Left lung (tissue), 1 donor: ENCODE data around the genes PGS1, DNAH17 and CYTH1.

DNA sequence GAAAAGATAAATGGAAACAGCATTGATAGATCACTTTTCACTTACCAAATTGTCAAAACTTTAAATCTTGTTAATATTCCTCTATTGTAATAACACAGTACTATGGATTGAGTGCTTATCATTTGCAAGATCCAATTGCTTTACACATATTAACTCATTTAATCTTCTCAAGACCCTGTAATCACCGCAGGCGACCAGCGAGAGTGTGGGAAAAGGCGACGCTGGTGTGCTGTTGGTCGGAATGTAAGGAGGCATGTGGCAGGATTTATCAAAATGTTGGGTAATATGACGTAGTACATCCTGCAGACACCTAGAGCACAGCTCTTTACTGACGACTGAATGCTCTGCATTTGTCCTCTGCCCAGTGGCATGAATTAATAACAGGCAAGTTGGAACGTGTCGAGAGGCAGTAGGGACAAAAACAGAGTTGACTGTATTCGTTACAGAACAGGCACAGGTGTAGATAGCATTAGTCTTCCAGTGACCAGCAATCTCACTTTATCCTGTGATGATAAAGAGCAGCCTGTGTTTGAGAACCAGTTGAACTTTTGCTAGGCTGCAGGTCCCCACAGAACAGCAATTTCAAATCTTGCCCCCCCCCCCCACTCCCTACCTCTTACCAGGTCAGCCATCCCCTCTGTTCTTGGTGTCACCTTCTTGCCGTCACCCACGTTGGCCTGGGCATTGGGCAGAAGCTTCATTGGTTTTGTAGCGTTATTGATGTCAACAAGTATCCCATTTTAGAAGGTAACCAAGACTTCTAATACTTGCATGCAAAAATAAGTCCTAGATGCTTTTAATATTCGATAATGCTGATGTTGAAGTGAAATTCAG lies 80.4 kb downstream of the TNRC6C start:
- PRO-cap: no peak

- PRO-cap: no peak
Measured at GRCh38 chr17:78125112-78125654, 3.4 kb downstream of the TMC6 start.

DNA sequence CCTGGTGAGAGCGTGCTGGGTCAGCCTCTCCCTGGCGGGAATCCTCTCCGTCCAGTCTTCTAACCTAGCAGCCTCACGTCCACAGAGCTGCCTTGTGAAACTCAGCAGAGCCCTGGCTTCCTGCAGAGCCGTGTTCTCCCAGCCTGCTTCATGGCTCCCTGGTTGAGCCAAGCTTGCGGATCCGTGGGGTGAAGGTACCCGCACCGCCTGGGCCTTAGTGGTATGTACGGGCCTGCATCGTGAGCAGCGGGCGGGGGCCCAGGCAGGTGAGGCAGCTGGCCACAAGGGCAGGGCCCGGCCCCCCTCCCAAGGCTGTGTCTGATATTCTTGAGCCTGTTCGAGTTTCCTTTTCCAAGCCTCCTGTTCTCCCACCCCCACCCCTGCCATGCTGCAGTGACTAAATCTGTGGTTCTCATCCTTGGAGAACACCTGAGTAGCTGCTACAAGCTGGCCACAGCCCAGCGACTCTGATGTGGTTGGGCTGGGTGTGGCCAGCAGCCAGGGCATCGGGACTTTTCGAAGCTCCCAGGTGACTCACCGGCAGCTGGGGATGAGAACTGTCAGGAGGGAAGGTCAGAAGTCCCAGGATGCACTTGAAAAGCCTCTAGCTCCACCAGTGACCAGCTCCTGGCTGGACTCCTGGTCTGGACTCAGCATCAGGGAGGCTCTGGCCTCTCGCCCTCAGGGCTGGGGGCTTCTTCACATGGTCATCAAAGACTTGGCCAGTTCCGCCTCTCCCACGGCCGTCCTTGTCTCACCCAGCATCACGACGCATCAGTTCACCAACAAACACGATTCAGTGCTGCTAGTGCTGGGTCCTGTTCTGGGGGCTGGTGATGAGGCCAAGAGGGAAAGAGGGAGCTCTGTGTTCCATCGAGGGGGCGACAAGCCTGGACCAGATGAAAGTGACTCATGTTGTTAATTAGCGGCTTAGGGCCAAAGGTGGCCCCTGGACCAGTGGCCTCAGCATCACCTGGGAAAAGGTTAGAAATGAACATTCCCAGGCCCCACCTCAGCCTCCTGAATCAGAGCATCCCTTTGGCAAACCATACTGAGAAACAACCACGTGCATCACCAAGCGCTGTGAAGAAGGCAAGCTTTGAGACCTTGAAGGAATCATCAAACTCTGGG lies 4.1 kb upstream of the C17orf99 start:
- PRO-cap: no peak

DNA sequence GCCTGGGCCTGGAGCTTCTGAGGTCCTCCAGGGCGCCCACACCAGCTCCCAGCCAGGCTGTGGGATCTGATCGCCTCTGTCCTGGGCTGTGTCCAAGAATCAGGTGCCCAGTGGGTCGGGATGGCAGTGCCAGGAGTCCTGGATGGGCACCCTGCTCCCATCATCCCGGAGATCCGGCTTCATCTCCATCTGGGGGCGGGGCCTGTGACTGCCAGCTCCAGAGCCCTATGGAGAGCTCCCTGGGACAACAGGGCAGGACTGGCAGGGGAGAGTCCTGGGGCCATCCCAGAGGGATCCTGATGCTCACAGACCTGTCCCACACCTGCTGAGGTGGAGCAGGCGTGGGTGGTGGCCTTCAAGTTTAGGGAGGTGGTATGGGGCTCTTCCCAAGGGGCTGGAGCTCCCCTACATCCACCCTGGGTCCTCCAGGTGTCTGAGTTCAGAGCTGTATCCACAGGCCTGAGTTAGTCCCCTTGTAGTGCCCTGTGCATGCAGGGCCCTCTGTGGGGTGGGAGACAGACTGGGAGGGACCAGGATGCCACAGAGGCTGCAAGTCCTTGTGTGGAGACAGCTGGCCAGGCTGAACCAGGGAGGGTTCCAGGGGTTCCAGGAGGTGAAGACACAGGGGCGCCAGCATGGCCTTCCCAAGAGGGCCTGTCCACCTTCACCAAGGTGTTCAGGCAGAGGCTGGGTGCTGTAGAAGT lies 1.1 kb downstream of the SYNGR2 start:
- PRO-cap: no peak

DNA sequence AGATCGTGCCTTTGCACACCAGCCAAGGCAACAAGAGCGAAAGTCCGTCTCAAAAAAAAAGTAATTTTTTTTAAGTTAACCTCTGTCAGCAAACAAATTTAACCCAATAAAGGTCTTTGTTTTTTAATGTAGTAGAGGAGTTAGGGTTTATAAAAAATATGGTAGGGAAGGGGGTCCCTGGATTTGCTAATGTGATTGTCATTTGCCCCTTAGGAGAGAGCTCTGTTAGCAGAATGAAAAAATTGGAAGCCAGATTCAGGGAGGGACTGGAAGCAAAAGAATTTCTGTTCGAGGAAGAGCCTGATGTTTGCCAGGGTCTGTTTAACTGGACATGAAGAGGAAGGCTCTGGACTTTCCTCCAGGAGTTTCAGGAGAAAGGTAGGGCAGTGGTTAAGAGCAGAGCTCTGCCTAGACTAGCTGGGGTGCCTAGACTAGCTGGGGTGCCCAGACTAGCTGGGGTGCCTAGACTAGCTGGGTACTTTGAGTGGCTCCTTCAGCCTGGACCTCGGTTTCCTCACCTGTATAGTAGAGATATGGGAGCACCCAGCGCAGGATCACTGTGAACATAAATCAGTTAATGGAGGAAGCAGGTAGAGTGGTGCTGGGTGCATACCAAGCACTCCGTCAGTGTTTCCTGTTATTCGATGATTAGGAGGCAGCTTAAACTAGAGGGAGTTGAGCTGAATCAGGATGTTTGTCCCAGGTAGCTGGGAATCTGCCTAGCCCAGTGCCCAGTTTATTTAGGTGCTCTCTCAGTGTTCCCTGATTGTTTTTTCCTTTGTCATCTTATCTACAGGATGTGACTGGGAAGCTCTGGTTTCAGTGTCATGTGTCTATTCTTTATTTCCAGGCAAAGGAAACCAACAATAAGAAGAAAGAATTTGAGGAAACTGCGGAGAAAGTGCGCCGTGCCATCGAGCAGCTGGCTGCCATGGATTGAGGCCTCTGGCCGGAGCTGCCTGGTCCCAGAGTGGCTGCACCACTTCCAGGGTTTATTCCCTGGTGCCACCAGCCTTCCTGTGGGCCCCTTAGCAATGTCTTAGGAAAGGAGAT lies 8.5 kb upstream of the TMEM235 start:
- PRO-cap: unidirectional peak, plus-strand start at position 897 of the sequence

- PRO-cap: no peak
Measured at GRCh38 chr17:78252317-78252740, 20.9 kb downstream of the TMEM235 start.

DNA sequence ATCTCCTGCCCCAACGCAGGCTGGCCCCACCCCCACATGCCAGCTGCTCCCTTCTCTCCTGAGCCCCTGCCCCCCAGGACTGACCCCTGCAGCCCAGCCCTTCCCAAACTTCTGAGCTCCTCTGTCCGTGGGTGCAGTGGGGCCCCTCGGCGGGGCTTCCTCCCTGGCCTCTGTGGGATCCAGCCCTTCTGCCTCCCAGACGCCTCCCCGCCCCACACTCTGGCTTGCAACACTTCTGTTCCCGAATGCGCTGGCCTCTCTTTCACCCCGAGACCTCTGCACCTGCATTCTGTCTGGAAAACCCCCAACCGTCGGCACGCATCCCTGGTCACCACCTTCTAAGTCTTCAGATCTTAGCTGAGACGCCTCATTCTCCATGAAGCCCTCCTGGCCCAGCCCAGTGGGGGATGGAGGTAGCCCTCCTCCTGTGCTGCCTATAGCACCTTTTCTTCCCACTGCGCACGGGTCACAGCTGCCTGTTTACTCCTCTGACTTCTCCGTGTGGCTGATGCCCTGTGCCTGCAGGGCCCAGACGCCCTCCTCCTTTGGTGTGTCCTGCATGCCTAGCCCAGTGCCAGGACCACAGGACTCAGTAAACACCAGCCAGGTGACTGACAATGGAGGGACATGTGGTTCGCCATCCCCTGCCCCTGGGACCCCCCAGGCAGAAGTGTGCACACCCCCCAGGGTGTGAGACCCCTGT lies 26.5 kb downstream of the TMEM235 start:
- PRO-cap: bidirectional peak, plus-strand start at position 287 of the sequence, minus-strand start at position 172 of the sequence

GRCh38 chr17:78262987-78263897 lies 31.8 kb downstream of the TMEM235 start:
- PRO-cap: bidirectional peak, plus-strand start at chr17:78263404, minus-strand start at chr17:78263285

GRCh38 chr17:78324152-78325113 lies 35.4 kb downstream of the SOCS3 start:
- PRO-cap: bidirectional peak, plus-strand start at chr17:78324819, minus-strand start at chr17:78324621

- PRO-cap: unidirectional peak, minus-strand start at chr17:78329521; bidirectional peak, plus-strand start at chr17:78329652, minus-strand start at chr17:78329521
Measured at GRCh38 chr17:78328899-78329952, 30.7 kb downstream of the SOCS3 start.

DNA sequence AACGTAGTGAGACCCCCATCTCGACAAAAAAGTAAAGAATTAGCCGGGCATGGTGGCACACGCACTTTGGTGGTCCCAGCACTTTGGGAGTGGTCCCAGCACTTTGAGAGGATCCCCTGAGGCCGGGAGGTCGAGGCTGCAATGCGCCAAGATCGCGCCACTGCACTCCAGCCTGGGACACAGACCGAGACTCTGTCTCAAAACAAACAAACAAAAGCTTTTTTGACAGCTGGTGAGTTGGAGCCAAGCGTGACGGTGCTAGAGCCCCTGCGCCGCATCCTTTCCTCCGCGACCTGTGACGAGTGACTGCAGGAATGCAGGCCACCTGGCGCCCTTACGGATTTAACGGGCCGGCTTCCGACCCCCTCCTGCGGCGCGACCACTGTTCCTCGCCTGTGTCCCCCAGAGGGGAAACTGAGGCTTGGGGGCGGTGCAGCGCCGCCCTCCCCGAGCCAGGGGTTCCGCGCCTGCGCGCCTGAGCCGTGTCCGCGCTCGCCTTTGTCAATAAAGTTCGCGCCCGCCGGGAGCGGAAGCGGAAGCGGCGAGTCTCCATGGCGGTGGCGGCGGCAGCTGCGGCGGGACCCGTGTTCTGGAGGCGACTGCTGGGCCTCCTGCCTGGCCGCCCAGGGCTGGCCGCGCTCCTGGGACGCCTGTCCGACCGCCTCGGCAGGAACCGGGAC lies at the start of gene PGS1:
PGS1 (plus strand) TSS at position 535 of the 680 bp plus-strand sequence.
- PRO-cap: bidirectional peak, plus-strand start at position 535 of the sequence, minus-strand start at position 416 of the sequence

DNA sequence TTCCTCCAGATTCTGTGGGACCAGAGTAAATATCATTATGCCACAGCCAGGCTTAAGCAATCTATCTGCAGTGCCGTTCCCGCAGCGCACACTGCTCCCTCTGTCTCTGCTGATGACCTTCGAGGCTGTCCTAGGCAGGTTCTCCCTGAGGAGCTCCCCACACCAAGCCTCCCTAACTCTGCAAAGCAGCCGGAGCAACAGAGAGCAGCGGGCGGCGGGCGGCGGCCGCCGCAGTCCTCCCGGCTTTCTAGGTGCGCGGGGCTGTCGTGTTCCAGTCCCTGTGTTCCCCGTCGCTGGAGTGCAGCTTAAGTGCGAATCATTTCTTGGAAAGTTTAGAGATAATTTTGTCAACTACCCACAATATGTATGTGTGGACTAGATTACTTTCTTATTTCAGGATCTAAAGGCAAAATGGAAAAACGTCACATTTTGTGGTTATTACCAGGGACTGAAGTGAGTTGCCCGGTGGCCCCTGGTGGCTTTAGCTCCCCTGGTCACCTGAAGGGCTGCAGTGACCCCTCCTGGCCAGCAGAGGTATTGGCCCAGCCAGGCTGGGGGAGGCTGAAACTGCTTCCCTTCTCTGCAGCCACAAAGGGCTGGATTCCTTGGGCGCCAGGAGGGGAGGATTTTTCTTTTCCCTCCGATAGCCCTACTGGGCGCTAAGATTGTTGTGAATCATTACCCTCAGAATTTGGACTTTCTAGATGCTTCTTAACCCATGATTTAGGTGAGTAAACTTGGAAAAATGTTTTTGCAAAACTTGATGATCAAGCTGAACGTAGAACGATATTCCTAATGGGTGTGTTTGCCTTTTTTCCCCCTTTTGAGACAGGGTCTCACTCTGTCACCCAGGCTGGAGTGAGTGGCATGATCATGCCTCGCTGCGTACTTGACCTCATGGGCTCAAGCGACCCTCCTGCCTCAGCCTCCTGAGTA lies 43.5 kb downstream of the PGS1 start:
- PRO-cap: unidirectional peak, plus-strand start at position 281 of the sequence

DNA sequence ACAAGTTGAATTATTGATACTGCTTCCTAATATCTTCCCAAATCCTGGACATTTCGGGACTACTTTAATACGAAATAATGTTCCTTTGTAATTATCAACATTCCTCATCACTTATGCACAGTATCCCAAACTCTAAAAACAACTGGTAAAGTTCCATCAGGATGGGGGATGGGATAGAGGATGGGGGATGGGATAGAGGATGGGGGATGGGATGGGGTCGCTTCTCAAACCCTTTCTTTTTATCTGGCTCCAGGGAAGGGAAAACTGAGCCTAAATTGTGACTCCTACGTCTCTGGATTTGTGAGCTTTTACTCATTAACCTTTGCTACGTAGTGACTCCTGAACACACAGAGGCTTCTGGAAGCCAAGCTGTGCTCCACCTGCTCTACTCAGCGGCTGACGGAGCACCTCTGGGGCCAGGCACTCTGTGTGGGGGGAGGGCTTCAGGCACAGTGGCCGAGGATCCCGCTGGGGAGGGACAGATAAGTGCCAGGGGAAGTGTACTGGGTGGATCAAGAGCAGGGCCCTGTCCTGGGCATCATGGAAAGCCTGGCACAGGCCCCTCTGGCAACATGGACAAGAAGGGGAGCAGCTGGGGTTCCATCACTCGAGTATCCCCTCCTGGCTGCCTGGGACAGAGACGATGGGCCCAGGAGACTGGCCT lies 56.2 kb downstream of the PGS1 start:
- PRO-cap: unidirectional peak, plus-strand start at position 587 of the sequence

DNA sequence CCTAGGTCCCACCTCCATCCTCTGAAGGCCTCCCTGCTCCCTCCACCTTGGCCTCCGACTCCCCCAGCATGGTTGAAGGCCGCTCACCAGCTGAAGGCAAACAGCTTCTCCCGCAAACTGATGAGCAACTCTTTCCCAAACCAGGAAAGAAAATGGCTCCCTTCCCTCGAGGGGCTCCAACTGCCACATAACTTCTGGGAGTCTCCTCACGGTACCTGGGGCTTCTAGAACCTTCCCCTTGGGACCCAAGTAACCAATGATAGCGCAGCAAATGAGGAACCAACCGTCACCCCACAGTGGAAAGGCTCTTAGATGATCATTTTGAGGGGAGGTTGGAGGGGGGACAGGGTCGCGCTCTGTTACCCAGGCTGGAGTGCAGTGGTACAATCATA lies at the start of gene DNAH17:
DNAH17 (minus strand) TSS at position 189 of the 392 bp plus-strand sequence.
- PRO-cap: no peak

GRCh38 chr17:78665989-78666593 lies 88.9 kb upstream of the DNAH17 start:
- PRO-cap: no peak

DNA sequence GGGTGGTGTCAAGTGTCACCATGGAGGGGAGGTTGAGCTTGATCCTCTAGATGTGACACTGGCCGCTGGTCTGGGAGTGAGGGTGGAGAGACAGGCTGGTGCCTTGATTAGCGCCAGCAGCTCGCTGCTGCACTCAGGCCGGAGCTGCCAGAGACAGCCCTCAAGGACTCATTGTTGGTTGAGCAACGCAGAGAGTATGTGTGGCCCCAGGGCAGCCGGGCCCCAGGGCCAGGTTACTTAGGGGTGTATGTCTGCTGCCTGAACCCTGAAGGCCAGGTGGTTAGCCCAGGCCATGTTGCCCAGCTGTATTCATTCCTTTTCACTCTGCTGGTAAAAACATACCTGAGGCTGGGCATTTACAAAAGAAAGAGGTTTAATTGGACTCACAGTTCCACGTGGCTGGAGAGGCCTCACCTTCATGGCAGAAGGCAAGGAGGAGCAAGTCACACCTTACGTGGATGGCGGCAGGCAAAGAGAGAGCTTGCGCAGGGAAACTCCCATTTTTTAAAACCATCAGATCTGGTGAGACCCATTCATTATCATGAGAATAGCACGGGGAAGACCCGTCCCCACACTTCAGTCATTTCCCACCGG lies 89.5 kb upstream of the DNAH17 start:
- PRO-cap: no peak

- PRO-cap: unidirectional peak, minus-strand start at chr17:78677797
Measured at GRCh38 chr17:78677649-78678032, 100.4 kb upstream of the DNAH17 start.

- PRO-cap: no peak
Measured at GRCh38 chr17:78692505-78693011, 89.5 kb downstream of the CYTH1 start.

GRCh38 chr17:78726798-78727537 lies 55.1 kb downstream of the CYTH1 start:
- PRO-cap: no peak

DNA sequence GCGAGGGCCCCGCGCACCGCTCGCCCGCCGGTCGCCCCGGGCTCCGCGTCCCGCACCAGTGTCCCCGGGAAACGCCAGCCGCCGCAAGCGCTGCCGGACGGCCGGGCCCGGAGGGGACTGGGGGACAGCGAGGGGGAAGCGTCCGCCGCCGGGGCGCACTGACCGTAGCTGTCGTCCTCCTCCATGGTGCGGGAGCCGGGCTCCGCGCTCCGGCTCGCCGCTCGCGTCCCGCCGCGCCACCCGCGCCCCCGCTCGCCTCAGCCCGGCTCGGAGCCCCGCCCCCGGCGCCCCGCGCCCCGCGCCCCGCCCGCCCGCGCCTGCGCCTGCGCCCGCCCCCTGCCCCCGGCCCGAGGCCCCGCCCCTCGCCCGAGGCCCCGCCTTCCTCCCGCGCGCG lies at the start of gene CYTH1:
CYTH1 (minus strand) TSS at position 235 of the 394 bp plus-strand sequence.
- PRO-cap: bidirectional peak, plus-strand start outside the sequence, minus-strand start at position 259 of the sequence